ENCODE results near the gene BCLAF1.

DNA sequence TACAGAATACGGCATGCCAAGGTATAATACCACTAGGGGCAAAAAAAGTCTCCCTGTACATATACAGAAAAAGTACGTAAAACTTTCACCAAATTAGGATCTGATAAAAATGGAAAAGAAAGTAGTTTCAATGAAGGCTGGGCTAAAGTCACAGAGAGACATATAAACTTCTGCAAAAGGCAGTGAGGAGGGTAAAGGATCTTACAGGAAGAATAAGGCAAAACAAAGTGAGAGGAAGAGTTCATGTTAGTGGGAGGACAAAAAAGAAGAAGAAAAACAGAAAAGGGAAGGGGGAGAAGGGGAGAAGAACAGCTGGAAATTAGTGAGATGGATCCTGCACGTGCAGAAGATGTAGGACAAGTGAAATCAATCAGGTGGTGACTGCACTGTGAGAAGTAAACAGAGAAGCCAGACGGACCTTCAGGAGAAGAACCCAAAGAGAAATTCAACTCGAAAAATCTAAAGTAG, 105.8 kb downstream of the MYB start:
- PRO-cap, result no peak

- PRO-cap, result no peak
Measured at GRCh38 chr6:135321001-135321638, 140.0 kb downstream of the MYB start.

- PRO-cap, result no peak
Measured at GRCh38 chr6:135498129-135499078, 864 bp upstream of the AHI1 start.

DNA sequence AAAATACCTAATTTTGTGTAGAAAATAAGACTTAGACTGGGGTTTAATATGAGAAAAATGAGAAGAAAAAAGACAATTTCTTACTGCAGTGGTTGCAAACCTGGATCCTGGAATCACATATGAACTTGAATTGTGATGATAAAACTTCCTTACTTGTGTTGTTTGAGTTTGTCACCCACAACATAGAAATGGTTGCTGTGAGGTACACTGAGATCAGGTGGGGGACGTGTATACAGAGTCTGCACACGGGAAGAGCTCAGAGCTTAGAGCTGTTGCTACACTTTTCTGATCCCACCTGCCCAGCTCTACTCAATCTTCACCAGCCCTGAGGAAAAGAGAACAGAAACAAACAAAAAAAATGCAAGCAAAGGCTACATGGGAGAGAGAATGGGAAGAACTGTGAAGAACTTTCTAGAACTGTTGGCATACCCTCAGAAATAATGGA, 133.1 kb downstream of the PDE7B start:
- PRO-cap, result no peak

- PRO-cap, result no peak
Measured at GRCh38 chr6:136014588-136015575, 163.4 kb downstream of the PDE7B start.

GRCh38 chr6:136225541-136225812, 24.6 kb downstream of the MTFR2 start:
- PRO-cap, result no peak

GRCh38 chr6:136266819-136267875, 17.0 kb upstream of the MTFR2 start:
- PRO-cap, result no peak

- PRO-cap, result bidirectional peak, plus-strand start at chr6:136290040, minus-strand start at chr6:136289787
Measured at GRCh38 chr6:136289732-136290114, at the start of gene BCLAF1. TSS of gene BCLAF1 (minus strand) at chr6:136289846.

DNA sequence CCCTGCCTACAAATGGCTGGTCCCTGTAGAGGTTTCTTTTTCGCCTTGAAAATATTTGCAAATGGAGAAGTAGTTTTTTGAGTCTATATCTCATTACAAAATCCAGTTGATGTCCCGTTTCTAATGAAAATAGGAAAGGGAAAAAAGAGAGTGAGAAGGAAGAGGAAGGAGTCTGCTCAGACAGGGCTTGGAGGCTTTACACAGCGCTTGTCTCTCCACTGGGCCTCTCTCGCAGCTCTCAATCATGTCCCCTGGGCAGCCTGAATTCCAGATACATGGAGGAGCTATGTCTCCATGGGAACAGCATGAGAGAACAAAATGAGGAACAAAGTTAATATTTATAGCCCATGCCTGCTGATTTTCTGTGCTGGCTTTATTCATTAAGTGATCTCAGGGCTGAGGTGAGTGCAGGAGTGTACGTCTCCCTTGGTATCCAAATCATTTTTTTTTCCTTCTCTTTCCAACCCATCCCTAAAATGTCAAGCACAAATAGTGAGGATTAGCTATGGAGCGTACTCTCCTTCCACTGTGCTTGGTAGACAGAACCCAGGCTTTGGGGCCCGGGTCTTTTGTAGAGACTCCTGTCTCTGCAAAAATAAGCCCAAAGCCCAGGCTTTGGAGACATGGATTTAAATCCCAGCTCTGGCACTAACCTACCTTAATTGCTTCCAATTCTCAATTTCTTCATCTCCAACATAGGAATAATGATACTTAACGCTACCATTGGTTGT, 35.4 kb upstream of the BCLAF1 start:
- PRO-cap, result no peak

DNA sequence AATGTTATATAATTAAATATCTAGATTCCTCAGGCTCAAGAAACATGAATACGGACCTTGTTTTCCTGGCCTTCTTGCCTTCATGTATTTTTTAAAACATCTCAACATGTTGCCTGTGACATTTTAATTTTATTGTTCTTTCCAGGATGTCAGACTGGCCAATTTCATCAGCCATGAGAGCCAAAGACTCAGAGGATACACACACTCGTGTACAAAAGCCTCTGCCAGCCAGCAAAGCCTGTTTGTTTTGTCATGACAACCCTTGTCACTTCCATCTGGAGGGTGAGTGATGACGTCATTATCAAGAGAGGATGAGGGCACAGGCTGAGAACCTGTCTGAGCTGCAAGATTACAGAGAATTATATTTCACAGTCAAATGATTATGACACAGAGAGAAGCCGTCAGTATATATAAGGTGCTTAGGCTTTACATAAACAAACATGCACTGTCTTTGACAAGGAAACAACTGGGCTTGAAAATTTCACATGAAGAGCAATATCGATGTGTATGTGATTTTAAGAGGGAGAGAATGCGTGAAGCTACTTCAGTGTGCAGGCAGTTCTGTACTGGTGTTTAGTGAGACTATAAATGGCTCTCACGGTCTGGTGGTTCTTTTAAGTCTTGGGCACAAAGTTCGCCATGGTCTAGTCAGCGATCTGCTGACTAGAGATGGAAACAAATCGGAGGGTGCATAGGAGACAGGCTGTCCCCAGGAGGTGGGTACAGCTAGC, 36.4 kb upstream of the BCLAF1 start:
- PRO-cap, result no peak

GRCh38 chr6:136362401-136363408, 73.1 kb upstream of the BCLAF1 start:
- PRO-cap, result no peak

- PRO-cap, result no peak
Measured at GRCh38 chr6:136390785-136391180, 101.1 kb upstream of the BCLAF1 start.

DNA sequence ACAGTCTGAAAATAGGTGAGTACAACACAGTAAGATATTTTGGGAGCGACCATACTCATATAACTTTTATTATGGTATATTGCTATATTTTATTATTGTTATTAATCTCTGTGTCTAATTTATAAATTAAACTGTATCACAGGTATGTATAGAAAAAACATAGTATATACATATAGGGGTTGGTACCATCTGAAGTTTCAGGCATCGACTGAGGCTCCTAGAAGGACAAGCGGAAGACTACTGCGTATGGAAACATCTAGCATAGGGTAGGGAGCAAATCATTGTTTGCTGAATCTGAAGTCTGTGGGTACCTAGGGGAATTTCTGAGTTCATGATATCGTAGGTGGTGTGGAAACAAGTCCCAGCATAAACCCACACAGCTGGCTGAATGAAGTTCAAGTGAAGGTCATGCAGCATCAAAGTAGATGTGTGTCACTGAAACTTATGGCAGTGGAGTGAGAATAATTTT, 39.5 kb downstream of the MAP7 start:
- PRO-cap, result no peak

GRCh38 chr6:136525870-136526994, 24.0 kb downstream of the MAP7 start:
- PRO-cap, result no peak

DNA sequence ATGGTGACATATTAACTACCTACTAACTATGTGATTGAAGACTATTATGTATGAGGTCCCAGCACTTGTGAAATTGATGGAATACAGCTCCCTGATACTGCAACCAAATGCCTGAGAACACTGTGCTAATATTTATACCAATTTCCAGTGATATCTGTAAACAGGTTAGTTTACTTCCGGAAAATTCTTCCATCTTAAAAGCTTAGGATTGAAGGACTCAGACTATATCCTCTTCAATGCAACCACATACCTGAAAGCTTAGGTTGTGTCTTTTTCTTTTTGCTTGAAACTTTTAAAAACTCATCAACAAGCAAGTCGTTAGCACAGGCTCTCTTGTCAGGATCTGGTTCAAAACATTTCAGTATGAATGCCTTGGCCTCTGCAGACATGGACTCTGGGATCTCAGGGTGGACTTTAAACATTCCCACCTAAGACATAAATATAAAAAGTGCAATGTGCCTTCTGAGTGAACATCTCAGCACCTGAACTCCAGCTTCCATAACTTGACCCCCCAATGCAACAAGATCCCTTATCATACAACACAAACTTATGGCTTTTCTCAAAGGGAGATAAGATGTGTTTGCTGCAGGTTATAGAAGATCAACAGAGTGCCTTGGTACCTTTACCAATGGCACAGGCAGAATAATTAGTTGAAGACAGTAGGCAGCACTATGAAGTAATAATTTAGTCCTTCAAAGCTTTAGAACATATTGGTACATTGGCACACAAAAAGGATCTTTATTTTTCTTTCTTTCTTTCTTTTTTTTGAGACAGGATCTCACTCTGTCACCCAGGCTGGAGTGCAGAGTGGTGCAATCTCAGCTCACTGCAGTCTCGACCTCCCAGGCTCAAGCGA, 51.6 kb upstream of the MAP7 start:
- PRO-cap, result no peak

GRCh38 chr6:136640498-136641009, 90.3 kb upstream of the MAP7 start:
- PRO-cap, result no peak

- PRO-cap, result no peak
Measured at GRCh38 chr6:136646389-136646916, 96.2 kb upstream of the MAP7 start.

- PRO-cap, result no peak
Measured at GRCh38 chr6:136646978-136648005, 97.1 kb upstream of the MAP7 start.

DNA sequence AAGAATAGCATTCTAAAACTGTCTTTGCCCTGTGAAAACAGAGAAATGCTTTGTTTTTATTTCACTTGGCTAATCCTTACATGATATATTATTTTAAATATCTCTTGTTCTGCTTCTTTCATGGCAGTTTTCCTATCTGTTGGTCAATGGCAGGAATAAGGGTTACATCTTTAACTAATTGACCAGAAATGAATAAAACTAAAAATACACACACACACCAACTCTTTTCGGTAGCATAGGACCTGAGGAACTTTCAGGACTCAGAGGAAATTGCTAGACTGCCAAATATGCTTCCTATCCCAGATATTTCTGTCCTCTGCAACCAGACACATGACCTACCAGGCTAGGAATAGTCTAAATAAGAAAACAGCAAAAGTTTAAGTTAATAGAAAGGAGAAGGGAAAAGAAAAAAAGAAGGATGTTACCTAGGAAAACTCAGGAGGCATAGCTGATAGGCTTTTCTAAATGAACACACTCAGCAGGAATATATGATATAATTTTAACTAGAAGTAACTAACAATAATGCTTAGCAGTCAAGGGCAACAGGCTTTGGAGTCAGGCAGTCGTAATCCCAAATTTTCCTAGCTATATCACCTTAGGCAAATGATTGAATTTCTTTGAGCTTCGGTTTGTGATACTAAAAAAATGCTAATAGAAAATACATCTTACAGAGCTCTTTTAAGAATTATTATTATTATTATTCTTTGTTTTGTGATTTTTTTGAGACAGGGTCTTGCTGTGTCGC, 74.6 kb downstream of the MAP3K5 start:
- PRO-cap, result no peak

DNA sequence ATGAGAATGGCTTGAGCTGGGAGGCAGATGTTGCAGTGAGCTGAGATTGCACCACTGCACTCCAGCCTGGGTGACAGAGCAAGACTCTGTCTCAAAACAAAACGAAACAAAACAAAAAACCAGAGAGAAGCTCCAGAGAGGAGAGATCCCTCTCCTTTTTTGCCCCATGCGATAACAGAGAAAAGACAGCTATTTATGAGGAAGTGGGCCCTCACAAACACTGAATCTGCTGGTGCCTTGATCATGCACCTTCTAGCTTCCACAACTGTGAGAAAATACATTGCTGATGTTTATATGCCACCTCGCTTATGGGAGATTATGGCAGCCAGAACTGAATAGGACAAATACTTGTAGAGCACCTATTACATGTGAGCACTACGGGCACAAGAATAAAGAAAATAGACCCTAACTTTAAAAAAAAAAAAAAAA, 31.4 kb downstream of the MAP3K5 start:
- PRO-cap, result no peak

All from neutrophil (primary cell).